ENCODE results near the genes MRPL54 and RAX2.

DNA sequence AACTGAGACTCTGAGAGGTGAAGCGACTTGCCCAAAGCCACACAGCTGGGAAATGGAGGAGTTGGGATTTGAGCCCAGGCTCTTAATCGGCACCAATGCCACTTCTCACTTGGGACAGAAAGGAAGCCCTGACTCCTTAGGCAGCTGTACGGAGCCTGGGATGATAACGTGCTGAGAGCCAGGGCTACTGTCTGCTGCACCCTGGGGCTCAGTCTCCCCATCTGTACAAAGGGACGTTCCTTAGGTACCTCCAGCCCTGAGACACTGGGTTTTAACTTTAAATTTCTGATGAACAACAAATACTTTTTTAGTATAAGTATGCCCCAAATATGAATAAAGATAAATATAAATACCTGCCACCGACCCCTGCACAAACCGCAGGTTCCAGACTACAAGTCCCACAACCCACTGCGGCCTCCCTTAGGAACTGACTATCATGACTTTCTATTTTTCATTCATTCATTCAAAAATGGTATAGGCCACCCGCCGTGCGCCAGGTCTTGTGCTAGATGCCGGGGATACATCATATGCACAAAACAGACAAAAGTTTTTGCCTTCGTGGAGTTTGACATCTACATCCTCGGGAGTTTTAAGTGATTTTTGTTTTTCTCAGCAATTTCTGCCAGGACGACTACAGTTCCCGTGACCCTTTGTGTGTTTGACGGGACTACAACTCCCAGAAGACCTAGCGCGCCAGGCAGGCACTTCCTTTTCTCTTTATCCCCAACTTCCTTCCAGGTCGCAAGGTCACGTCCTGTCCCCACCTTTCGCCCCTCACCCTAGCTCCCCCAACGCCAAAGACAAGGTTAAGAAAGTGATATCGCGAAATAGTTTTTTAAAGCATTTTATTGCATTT is 644 bp upstream of the NCLN start:
- PRO-cap, 7 experiments, result no peak in any of the 7 experiments
- RAMPAGE, long total RNA, 2 experiments, result no peak in any of the 2 experiments

GRCh38 chr19:3186251-3187210 is 801 bp downstream of the NCLN start:
- PRO-cap, 7 experiments, result no peak in any of the 7 experiments
- RAMPAGE, long total RNA, 2 experiments, result no peak in any of the 2 experiments

DNA sequence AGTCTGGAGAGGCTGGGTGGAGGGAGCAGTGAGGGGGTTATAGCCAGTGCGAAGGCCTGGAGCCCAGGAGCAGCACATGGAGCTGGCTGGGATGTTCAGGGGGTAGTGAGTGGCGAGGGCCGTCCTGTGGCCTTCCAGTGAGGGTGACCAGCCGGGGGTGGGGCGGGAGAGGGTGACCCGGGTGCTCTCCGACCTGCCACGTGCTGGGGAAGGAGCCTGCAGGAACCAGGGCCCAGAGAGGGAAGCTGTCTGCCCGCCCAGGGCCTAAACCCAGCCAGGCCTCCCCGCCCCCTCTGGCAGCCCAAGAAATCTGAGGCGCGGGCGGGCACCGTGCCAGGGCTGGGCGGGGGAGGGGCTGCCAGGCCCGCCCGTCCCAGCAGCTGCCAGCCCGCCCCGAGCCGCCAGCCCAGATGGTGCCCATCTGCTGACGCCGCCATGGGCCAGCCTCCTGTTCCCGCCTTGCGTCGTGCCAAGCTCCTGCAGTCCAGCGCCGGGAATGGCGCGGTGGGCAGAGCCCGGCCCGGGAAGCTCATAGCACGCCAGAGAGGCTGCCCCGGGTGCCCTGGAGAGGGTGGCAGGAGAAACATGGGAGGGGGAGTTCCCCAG is 21.4 kb downstream of the NFIC start:
- PRO-cap, 7 experiments, result peak in 3 of 7 experiments; most common plus-strand start position 487 of the sequence (in 2); most common minus-strand start position 240 of the sequence (in 2)
- RAMPAGE, long total RNA, 2 experiments, result no peak in any of the 2 experiments

GRCh38 chr19:3433239-3433891 is 47.0 kb downstream of the SMIM24 start:
- PRO-cap, 7 experiments, result no peak in any of the 7 experiments
- RAMPAGE, long total RNA, 2 experiments, result no peak in any of the 2 experiments

GRCh38 chr19:3456268-3456908 is 23.9 kb downstream of the SMIM24 start:
- PRO-cap, 7 experiments, result no peak in any of the 7 experiments
- RAMPAGE, long total RNA, 2 experiments, result no peak in any of the 2 experiments

DNA sequence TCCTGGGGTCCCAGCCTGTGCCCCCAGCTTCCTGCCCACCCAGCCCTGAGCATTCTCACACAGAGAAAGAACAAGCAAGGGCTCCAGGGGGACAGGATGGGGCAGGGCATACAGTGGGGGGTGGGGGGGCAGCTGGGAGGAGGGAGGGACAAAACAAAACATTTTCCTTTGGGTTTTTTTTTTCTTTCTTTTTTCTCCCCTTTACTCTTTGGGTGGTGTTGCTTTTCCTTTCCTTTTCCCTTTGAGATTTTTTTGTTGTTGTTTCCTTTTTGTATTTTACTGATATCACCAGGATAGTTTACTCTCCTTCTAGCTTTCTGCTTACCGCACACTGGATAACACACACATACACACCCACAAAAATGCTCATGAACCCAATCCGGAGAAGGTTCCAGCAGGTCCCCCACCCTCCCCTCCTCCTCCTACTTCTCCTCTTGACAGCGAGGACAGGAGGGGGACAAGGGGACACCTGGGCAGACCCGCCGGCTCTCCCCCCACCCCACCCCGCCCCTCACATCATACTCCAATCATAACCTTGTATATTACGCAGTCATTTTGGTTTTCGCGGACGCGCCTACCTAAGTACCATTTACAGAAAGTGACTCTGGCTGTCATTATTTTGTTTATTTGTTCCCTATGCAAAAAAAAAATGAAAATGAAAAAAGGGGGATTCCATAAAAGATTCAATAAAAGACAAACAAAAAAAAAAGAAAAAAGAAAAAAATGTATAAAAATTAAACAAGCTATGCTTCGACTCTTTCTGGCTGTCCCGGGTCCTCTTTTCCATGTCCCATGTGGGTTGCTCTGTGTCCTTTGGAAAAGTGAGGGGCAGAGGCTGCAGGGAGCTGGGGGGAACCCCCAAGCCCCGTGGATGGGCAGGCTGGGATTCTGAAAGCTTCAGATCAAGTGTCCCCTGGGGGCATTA is 11.6 kb downstream of the SMIM24 start:
- PRO-cap, 7 experiments, result peak in 1 of 7 experiments; most common plus-strand start position 312 of the sequence (in 1)
- RAMPAGE, long total RNA, 2 experiments, result no peak in any of the 2 experiments

- PRO-cap, 7 experiments, result no peak in any of the 7 experiments
- RAMPAGE, long total RNA, 2 experiments, result no peak in any of the 2 experiments
Measured at GRCh38 chr19:3494592-3494984, 5.9 kb downstream of the DOHH start.

- PRO-cap, 7 experiments, result no peak in any of the 7 experiments
- RAMPAGE, long total RNA, 2 experiments, result no peak in any of the 2 experiments
Measured at GRCh38 chr19:3525698-3526092, 13.3 kb upstream of the TEKTIP1 start.

- PRO-cap, 7 experiments, result peak in 1 of 7 experiments; most common plus-strand start chr19:3537094 (in 1)
- RAMPAGE, long total RNA, 2 experiments, result no peak in any of the 2 experiments
Measured at GRCh38 chr19:3537047-3537775, 1.8 kb upstream of the TEKTIP1 start.

DNA sequence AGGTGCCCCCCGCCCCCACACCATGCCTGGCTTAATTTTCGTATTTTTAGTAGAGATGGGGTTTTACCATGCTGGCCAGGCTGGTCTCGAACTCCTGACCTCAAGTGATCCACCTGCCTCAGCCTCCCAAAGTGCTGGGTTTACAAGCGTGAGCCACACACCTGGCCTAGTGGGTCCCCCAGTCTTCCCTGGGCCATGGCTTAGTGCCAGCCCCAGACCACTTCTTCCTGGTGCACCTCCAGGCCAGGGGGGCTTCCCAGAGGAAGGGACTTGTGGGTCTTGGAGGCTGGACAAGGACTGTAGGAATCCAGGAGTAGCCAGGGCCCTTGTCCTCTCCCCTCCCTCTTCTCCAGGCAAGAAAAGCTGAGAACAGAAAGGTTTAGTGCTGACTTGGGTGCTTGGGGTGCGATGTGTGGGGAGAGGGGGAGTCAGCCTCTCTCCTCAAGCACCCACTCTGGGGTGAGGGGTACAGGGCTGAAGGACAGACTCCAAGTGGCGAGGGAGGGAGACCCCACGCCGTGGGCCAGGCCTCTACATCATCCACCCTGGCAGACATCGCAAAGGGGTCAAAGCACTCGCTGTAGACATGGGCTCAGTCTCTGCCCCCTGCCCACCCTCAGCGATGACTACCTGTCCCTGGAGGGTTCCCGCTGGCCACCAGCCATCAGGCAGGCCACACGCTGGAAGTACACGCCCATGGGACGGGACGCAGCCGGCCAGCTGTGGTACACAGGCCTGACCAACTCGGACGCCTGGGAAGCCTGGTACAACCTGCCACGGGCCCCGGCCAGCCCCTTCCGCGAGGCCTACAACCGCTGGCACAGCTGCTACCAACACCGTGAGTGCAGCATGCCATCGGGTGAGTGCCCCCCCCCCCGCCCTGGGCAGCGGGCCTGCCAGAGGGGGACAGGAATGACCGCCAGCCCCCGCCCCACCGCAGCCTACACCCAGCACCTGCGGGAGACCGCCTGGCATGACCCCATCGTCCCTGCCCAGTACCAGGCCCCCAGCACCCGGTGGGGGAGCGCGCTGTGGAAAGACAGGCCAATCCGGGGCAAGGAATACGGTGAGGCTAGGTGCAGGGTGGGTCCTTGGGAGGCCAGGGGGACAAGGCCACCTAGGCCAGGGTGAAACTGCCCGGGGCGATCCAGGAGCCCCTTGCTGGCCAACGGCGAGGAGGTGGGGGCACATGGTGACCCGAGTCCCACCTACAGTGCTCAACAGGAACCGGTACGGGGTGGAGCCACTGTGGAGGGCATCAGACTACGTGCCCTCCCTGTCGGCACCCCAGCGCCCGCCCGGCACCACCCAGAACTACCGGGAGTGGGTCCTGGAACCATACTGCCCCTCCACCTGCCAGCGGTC is 4.1 kb downstream of the TEKTIP1 start:
- PRO-cap, 7 experiments, result no peak in any of the 7 experiments
- RAMPAGE, long total RNA, 2 experiments, result no peak in any of the 2 experiments

GRCh38 chr19:3634508-3635184 is 8.1 kb upstream of the CACTIN start:
- PRO-cap, 7 experiments, result no peak in any of the 7 experiments
- RAMPAGE, long total RNA, 2 experiments, result no peak in any of the 2 experiments

GRCh38 chr19:3668803-3669724 is 31.2 kb downstream of the PIP5K1C start:
- PRO-cap, 7 experiments, result no peak in any of the 7 experiments
- RAMPAGE, long total RNA, 2 experiments, result no peak in any of the 2 experiments

- PRO-cap, 7 experiments, result no peak in any of the 7 experiments
- RAMPAGE, long total RNA, 2 experiments, result no peak in any of the 2 experiments
Measured at GRCh38 chr19:3743541-3744171, 17.8 kb downstream of the APBA3 start.

DNA sequence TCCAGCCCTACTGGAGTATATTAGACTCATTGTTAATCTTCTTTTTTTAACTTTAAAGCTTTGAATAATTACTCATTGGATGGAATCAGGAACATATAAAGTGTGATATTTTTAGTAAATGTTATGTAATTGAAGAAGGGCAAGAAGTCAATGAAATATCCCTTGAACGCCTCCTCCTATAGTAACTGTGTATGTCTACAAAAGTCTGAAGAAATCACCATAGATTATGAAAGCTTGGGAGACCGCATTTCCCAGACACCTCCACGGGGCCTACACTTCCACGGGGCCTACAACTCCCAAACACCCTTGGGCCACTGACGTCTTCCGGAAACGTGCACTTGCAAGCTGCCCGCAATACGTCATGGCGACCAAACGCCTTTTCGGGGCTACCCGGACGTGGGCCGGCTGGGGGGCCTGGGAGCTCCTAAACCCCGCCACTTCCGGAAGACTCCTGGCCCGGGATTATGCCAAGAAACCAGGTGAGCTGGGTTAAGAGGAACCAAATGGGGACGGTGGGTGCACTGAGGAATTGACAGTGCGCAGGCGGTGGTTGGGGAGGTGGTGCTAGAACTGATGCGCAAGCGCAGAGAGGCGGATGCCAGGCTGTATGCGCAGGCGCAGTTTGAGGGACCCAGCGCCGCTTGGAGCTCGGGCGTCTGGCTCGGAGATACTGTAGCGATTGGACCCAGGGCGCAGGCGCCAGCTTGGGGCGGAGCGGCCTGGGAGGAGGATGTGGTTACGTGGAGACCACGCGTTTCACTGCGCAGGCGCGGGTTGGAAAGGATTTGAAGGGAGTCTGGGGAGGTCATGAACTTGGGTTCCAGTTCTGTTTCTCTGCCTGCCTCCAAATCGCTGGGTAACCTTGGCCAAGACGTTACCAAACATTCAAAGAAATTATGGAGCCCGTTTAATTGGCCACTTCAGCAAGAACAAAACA is at the start of gene MRPL54:
TSS of gene MRPL54 (plus strand) at position 343 of the 937 bp plus-strand sequence.
- PRO-cap, 7 experiments, result peak in 7 of 7 experiments; most common plus-strand start position 343 of the sequence (in 7); most common minus-strand start position 572 of the sequence (in 7)
- RAMPAGE, long total RNA, 2 experiments, result start-site peak on the plus strand in 2 of 2 experiments, centred at positions 335 to 343 of the sequence, 91 to 245 reads per replicate

- PRO-cap, 7 experiments, result no peak in any of the 7 experiments
- RAMPAGE, long total RNA, 2 experiments, result no peak in any of the 2 experiments
Measured at GRCh38 chr19:3772108-3772355, at the start of gene RAX2. Gene RAX2, minus strand, starts transcription at chr19:3772228.

DNA sequence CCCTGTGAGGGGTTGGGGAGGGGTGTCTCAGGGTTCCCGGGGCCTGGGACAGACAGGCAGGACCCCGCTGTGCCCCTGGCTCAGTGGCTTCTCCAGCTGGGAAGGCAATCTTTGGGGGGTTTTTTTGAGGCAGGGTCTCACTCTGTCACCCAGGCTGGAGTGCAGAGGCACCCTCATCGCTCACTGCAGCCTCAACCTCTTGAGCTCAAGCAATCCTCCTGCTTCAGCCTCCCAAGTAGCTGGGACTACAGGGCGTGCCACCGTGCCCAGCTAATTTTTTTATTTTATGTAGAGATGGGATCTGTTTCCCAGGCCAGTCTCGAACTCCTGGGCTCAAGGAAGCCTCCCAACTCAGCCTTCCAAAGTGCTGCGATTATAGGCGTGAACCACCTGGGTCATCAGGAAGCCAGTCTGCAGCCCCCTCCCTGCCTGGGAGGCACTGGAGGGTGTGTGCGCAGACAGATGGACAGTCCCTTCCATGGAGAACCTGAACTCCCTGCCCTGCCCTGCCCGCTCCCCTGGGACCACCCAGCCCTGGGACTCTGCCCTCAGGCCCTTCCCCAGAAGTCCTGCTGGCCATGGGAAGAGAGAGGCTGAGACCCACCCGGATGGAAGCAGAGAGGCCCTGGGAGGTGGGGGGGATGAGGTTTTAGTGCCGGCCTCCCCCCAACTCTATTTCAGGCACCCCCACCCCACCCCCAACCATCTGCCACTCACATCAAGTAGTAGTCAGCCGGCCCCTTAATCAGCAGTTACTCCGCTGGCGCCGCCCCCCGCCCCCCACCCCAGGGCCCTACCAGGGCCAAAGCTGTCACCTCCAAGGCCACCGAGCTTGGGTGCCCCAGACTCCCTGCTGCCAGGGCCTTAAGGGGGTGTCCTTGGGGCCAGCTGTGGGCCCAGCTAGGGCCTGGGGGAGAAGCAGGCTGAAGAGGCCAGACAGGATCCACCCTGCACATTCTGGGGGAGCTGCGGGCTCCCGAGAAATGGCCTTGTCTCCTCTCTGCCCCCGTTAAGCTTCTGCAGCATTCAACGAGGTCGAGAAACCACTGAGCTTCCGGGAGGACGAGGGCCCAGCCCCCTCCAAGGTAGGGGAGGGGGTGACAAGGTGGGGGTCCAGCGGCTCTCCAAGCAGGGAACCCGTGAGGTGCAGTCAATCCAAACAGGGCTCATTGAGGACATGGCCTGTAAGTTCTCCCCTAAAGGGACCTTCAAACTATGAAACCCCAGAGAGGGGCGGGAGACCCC is 17.1 kb downstream of the NMRK2 start:
- PRO-cap, 7 experiments, result no peak in any of the 7 experiments
- RAMPAGE, long total RNA, 2 experiments, result no peak in any of the 2 experiments

DNA sequence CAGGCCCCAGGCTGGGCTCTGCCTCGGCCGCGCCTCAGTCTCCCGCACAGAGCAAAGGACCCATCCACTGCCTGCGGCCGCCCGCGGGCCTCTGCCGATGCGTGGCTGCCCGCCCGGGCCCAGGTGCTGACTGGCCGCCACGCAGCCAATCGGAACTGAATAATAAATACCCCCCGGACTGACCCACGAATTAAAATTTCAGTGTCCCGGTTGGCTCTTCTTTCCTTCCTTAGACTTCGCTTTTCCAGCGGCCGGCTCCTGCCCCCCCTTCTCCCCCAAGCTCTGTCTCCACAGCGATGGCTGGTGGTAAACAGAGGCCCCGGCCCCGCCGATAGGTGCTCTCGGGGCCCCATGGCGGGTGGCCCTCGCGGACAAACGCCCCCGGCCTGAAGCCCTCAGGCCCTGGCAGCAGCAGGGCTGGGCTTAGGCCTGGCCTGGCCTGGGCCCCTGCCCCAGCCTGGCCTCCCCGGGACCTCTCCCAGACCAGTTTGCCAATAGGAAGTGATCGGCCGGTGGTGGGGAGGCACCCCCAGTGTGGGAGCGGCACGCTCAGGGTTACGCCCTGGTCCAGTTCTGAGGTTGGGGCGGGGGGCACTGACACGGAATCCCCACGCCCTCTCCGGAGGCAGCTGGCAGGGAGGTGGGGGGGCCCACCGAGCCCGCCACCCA is 2.5 kb downstream of the ZBTB7A start:
- PRO-cap, 7 experiments, result peak in 7 of 7 experiments; most common plus-strand start position 570 of the sequence (in 6); most common minus-strand start position 93 of the sequence (in 7)
- RAMPAGE, long total RNA, 2 experiments, result no peak in any of the 2 experiments

DNA sequence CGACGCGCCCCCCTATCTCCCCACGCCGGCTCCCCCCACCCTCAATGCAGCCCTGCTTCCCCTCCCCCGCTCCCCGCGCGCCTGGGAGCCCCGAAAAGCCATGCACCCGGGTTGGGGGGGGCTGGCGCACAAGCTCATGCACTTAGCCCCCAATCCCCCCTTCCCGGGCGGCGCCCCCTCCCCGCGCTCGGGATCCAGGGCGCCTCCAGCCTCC is 478 bp downstream of the ZBTB7A start:
- PRO-cap, 7 experiments, result peak in 5 of 7 experiments; most common plus-strand start position 190 of the sequence (in 3)
- RAMPAGE, long total RNA, 2 experiments, result no peak in any of the 2 experiments

GRCh38 chr19:4095009-4095674 is 28.4 kb upstream of the ZBTB7A start:
- PRO-cap, 7 experiments, result no peak in any of the 7 experiments
- RAMPAGE, long total RNA, 2 experiments, result no peak in any of the 2 experiments

GRCh38 chr19:4098104-4098924 is 25.6 kb downstream of the MAP2K2 start:
- PRO-cap, 7 experiments, result no peak in any of the 7 experiments
- RAMPAGE, long total RNA, 2 experiments, result no peak in any of the 2 experiments

All from ovary (tissue), 7 donors.